ENCODE results near the genes SCAF8, TIAM2 and NOX3.

GRCh38 chr6:151391179-151391398 lies 270 bp downstream of the ZBTB2 start:
- PRO-cap = no peak
- RAMPAGE, long total RNA = no peak

GRCh38 chr6:151436367-151437101 lies 15.4 kb downstream of the RMND1 start:
- PRO-cap = no peak
- RAMPAGE, long total RNA = no peak

DNA sequence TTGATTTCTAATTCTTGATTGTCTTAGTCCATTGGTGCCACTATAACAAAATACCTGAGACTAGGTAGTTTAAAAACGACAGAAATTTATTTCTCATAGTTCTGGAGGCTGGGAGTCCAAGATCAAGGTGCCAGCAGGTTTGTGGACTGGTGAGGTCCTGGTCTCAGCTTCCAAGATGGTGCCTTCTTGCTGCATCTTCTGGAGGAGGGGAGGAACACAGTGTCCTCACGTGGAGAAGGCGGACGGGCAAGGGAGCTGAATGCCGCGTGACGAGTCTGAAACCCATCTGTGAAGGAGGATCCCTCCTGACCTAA lies 18.3 kb upstream of the CCDC170 start:
- PRO-cap = no peak
- RAMPAGE, long total RNA = no peak

- PRO-cap = no peak
- RAMPAGE, long total RNA = no peak
These were observed 6.4 kb downstream of the ESR1 start for GRCh38 chr6:151813826-151814287.

DNA sequence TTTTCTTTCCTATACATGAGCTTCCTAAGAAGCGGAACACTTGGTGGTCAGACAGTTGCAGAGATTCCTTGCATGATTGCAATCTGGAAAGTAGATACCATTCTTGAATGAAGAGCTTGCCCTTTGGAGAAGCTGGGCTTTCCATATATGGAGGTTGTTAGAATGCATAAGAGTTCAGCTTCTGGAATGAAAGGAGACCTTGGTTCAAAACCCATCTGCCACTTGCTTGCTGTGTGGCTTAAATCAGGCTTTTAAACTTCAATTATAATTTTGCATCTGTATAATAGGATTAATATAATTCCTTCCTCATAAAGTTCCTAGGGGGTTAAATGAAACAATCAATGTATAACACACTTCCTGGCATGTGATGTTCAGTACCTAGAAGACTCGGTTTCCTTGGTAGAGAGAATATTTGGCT lies 65.5 kb downstream of the ESR1 start:
- PRO-cap = no peak
- RAMPAGE, long total RNA = no peak

DNA sequence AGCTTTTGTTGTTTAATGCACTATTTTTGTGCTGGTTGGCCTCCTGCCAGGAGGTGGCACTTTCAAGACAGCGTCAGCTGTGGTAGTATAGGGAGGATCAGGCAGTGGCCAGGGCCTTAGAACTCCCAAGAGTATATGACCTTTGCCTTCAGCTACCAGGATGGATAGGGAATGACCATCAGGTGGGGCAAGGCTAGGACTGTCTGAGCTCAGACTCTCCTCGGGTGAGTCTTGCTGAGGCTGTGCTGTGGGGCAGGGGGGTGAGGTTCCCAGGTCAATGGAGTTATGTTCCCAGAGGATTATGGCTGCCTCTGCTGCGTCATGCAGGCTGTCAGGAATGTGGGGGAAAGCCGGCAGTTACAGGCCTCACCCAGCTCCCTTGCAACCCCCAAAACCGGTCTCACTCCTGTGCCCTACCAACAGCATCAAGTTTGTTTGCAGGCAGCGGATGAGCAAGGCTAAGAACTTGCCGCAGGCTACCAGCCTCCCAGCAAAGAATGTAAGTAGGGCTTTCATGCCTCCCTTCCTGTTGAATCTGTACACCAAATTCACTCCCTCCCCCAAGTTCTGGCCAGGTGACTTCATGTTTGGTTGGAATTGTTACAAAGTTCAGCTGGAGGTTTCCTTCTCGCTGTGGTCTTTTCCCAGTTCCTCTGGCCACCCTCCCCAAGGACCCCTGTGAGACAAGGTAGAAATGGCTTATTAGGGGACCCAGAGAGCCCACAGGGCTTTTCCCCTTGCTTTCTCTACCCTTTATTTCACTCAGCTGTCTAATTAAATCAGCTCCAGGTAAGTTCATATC lies 93.6 kb downstream of the ESR1 start:
- PRO-cap = no peak
- RAMPAGE, long total RNA = no peak

DNA sequence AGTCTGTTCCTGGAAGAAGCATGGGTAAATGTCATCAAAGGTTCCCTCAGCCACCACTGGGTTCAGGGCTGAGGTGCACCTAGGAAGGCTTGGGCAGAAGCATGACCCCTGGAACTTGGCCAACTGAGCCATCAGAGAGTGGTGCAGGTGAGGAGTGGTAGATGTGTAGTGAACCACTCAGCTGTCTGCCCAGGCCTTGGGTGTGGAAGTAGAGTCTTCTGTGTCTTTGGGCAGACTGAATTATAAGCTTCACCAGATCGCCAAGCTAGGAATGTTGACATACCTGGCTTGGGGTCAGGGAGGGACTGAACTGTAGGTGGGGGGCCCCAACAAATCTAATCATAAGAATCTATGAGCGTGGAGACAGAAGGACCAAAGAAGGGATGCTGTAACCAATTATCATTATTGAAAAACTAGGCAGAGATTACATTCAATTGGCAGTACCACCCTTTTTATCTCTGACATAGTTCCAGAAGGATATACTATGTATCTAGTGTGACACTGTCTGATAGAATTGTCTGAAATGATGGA lies 102.2 kb downstream of the ESR1 start:
- PRO-cap = no peak
- RAMPAGE, long total RNA = no peak

DNA sequence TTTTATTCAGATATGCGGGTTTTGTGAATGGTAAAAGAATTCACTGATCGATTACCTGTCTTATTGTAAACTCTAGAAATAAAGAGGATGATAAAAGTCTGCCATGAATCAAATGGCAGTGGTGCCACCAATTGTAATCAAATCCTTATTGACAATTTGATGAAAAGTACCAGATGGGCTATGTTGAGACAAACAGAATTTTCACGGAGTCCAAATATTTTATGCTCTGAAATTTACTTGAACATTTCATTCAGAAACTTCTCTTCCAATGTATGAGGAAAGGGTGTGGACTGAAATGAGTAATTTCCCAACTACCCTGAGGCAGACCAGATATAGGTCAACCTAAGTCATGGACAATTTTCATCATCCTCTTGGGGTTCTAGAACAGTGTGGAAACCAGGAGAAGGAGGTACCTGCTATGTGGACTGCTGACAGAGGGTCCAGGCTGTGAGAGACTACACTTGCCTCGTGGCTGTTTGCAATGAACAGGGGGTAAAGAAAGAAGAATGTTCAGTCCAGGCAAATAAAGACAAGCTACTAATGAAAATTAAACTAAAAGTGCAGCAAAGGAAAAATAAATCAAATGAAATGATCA lies 322.9 kb downstream of the ESR1 start:
- PRO-cap = no peak
- RAMPAGE, long total RNA = no peak

DNA sequence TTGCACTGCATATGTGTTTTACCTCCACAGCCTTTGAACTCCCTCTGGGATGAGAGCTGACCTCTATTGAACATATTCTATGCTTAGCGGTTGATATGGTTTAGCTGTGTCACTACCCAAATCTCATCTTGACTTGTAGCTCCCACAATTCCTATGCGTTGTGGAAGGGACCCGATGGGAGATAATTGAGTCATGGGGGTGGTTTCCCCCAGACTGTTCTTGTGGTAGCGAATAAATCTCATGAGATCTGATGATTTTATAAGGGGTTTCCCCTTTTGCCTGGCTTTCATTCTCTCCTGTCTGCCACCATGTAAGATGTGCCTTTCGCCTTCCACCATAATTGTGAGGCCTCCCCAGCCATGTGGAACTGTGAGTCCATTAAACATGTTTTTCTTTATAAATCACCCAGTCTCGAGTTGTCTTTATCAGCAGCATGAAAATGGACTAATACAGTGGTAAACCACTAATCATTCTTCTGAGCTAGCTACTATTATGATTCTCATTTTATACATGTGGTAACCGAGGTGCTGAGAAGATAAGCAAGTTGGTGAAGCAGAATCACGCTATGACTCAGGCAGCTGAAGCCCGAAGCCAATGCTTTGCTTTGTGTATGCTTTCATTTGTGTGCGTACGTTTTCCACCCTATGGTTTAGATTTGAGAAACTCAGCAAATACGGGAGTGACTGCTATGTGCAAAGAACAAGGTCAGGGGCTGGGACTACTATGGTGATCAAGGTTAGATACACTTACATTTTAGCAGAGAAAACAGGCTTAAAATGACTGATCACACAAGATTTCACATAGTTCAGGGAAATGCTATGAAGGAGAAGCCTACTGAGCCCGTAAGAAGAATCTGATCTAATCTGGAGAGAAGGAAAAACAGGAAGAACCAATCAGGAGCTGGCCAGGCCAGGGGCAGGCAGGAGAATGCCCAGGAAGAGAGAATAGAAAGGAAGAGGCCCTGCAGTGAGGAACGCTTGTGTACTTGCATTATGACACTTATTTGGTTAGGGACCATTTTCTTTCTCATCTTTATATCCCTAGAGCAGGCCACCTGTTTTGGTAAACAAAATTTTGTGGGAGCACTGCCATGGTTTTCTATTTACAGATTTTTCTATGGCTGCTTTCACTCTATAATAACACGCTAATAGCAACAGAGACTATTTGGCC lies 363.6 kb downstream of the ESR1 start:
- PRO-cap = no peak
- RAMPAGE, long total RNA = no peak

GRCh38 chr6:154256936-154257630 lies 99.5 kb downstream of the IPCEF1 start:
- PRO-cap = no peak
- RAMPAGE, long total RNA = no peak

- PRO-cap = no peak
- RAMPAGE, long total RNA = no peak
These were observed 29.2 kb downstream of the CNKSR3 start for GRCh38 chr6:154481259-154481734.

DNA sequence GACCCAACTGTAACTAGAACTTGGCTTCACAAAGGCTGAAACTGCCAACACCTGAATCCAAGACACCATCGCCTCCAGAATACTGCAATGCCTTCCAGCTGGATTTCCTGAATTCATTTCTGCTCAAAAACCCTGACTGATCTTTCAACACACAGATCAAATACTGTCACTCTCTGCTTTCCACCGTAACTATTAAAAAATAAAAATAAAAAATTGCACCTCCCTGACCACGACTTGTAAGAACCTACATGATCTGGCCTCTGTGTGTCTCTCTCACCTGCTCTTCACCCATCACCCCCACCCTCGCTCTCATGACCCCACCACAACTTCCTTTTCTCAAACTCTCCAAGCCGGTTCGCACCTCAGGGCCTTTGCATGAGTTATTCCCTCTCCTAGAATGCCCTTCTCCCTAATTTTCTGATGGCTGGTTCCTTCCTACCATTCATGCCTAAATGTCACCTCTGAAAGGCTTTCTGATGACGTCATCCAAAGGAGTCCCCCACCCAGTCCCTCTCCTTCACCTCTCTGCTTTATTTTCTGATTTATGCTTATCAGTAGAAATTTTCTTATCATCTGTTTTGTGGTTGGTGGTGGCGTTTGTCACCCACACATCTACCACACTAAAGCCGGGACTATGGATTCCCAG lies 9.2 kb downstream of the CNKSR3 start:
- PRO-cap = no peak
- RAMPAGE, long total RNA = no peak

DNA sequence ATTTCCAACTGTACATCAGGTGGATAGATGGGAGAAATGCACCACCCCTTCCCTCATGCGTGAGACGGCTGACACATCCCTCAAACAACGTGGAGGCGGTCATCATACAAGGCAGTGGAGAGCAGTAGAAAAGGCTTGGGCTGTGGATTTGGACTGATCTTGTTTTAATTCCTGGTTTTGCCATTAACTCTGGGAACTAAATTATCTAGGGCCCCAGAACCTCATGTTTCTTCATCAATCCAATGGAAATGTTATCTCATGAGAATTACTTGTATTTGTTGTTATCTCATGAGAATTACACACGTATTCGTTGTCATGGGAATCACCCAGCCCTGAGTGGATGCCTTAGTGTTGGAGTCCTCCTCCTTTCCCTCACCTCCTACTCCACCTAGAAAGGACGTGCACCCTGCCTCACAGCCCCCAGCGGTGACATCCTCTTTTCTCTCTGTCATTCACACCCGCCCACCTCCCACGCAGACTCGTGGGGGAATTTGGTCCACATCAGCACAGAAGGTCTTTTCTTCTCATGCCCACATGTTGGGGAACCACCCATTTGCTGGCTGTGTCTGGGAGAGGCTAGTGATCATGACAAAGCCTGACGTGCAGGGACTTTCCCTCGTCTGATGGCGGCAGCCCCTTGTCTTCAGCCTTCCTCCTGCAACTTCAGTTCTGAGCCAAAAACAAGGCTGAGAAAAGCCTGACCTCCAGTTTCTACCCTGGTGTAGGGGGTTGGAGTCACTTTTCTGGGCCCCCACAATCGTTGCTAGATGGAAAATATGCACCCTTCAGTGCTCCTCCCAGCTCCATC lies 95.9 kb upstream of the CNKSR3 start:
- PRO-cap = no peak
- RAMPAGE, long total RNA = no peak

- PRO-cap = bidirectional peak, plus-strand start at chr6:154733416, minus-strand start at chr6:154733181
- RAMPAGE, long total RNA = no peak
These were observed at the start of gene SCAF8 for GRCh38 chr6:154732665-154733572. SCAF8 (plus strand) TSS chr6:154733416.

- PRO-cap = no peak
- RAMPAGE, long total RNA = no peak
These were observed 110.2 kb downstream of the SCAF8 start for GRCh38 chr6:154843292-154843851.

GRCh38 chr6:154995164-154996207 lies at the start of gene TIAM2:
TIAM2 (plus strand) TSS chr6:154995315.
- PRO-cap = no peak
- RAMPAGE, long total RNA = no peak

DNA sequence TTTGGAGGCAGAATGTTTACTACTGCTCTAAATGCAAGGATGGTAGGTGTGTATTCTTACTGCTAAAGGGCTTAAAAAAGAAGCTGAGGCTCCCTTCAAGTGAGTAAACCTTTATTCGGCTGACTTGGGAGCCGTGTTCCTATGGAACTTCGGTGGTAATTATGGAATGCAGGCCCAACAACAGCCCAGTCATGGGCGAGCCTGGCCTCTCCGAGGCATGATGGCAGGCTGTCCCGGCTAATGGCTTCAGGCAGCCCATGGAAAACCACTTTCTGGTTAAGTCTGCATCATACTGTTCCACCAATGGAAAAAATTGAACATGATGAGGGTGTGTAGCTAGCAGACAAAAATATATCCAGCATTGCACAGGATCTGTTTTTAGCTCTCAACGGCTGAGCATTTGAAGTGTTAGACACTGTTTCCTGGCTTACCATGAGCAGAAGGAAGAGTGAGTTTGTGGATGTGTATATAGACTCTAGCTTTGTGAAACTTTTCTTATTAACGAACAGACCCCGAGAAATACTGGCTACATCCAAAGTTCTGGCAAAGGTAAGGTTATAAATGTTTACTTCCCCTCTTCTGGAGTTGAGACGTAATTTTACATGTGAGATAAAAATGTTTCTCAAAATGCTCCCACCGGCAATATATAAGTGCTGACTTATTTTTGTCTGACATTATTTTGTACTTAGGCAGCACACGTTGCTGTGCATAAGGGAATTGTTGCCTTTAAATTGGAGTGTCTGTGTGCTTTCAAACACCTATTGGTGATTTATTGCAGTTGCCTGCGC lies 111.7 kb downstream of the TIAM2 start:
- PRO-cap = no peak
- RAMPAGE, long total RNA = no peak

- PRO-cap = no peak
- RAMPAGE, long total RNA = no peak
These were observed 35.2 kb upstream of the CLDN20 start for GRCh38 chr6:155228544-155228999.

- PRO-cap = no peak
- RAMPAGE, long total RNA = no peak
These were observed at the start of gene NOX3 for GRCh38 chr6:155455596-155456091. NOX3 (minus strand) TSS chr6:155455839.

GRCh38 chr6:156775033-156775562 lies 2.1 kb upstream of the ARID1B start:
- PRO-cap = no peak
- RAMPAGE, long total RNA = no peak